Myometrial cell (primary cell): Measurements from ENCODE around the genes H4C7, H2BC10, H2BC12 and PRSS16.

- RAMPAGE, long total RNA: no peak
Measured at GRCh38 chr6:26214401-26215030, 2.0 kb downstream of the H2BC8 start.

DNA sequence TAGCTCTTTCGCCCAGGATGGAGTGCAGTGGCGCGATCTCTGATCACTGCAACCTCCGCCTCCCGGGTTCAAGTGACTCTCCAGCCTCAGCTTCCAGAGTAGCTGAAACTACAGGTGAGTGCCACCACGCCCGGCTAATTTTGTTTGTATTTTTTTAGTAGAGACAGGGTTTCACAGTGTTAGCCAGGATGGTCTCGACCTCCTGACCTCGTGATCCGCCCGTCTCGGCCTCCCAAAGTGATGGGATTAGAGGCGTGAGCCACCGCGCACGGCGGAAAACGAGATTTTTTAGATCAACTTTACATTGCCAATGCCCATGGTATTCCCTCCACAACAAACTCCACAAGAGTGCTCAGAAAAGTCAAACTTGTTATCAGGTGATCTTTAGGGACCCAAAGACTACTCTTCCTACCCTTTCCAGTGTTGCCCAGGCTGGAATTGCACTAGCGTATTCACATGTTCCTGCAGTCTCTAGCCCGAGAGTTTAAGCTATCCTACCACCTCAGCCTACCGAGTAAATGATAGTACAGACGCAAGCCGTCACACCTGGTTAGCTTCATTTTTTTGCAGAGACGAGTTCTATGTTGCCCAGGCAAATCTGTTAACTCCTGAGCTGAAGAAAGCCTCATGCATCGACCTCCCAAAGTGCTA, 1.2 kb downstream of the H2BC8 start:
- RAMPAGE, long total RNA: no peak

DNA sequence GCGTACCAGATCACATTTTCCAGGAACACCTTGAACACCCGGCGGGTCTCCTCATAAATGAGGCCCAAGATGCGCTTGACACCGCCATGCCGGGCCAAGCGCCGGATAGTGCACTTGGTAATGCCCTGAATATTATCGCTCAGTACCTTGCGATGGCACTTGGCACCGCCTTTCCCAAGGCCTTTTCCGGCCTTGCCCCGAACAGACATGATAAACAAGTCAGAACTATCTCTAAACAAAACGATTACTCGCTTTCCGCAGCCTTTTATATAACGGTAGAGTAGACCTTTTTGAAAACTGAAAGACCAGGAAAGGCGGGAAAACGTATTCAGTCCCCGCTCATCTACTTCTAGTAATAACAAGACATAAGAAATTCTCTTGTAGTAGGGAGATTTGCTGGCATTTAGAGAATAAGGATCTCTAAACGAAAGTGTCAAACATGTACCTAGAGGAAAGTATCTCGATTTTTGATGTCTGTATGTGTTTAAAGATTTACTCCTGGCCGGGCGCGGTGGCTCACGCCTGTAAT, at the start of gene H4C7:
H4C7 (minus strand) TSS at position 228 of the 529 bp plus-strand sequence.
- RAMPAGE, long total RNA: no peak

DNA sequence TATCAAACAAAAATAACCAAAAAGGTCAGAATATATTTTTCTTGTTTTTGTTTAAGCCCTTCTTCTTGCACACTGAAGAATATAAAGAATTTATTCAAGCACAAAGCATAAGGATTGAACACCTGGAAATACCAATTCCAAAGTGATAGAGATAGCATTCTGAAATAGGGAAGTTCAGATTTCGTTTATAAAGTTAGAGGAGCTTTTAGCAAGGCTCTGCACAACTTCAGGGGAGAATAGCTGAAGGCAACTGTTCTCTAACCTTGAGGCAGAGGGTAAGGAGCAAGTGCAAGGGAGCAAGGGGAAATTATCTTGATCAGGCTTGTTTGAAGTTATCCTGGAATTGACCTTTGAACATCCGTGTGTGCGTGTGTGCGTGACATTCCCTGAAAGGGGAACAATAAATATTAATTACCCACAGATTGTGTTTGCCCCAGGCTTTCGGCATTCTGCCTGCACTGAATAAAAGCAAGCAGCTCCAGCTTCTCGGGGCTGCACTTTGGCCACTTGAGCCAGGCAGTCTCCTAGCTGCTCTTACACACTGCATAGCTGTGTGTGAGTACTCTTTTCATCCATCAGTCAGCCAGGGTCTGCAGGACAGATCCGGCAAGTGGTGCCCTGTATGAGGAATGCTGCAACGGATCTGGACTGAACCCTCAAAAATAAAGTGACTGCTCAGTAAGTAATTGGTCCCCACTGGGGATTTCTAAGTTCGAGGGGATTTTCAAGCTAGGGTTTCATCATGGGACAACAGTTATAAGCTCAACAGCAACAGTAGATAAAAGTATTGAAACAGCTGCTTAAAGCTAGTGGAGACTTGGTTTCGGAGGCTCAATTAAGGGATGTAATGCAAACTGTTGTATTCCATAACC, 5.8 kb downstream of the H2BC9 start:
- RAMPAGE, long total RNA: no peak

- RAMPAGE, long total RNA: no peak
Measured at GRCh38 chr6:26272780-26273469, at the start of gene H2BC10. TSS of gene H2BC10 (plus strand) at chr6:26272931.

- RAMPAGE, long total RNA: no peak
Measured at GRCh38 chr6:26439652-26439971, 692 bp upstream of the BTN3A3 start.

- RAMPAGE, long total RNA: no peak
Measured at GRCh38 chr6:26520900-26521436, 17.2 kb upstream of the HMGN4 start.

- RAMPAGE, long total RNA: no peak
Measured at GRCh38 chr6:26537021-26538079, 816 bp upstream of the HMGN4 start.

DNA sequence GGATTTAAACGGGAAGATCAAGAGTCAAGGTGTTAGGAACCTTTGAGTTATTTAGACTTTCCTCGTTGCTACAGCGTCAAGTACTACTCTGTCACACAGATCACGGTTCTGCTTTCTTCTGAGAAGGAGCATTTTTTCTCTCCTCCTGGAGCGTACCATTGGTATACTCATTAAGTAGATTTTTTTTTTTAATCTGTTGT, 17.4 kb downstream of the HMGN4 start:
- RAMPAGE, long total RNA: no peak

GRCh38 chr6:26597643-26598109, 923 bp downstream of the ABT1 start:
- RAMPAGE, long total RNA: no peak

- RAMPAGE, long total RNA: no peak
Measured at GRCh38 chr6:26613594-26614605, 17.1 kb downstream of the ABT1 start.

GRCh38 chr6:27133716-27134208, 919 bp downstream of the H2AC11 start:
- RAMPAGE, long total RNA: no peak

- RAMPAGE, long total RNA: start-site peak on the minus strand at chr6:27146694-27146858, 82 and 3,608 reads in 2 replicates
Measured at GRCh38 chr6:27146517-27146941, at the start of gene H2BC12. TSS of gene H2BC12 (minus strand) at chr6:27146855.

DNA sequence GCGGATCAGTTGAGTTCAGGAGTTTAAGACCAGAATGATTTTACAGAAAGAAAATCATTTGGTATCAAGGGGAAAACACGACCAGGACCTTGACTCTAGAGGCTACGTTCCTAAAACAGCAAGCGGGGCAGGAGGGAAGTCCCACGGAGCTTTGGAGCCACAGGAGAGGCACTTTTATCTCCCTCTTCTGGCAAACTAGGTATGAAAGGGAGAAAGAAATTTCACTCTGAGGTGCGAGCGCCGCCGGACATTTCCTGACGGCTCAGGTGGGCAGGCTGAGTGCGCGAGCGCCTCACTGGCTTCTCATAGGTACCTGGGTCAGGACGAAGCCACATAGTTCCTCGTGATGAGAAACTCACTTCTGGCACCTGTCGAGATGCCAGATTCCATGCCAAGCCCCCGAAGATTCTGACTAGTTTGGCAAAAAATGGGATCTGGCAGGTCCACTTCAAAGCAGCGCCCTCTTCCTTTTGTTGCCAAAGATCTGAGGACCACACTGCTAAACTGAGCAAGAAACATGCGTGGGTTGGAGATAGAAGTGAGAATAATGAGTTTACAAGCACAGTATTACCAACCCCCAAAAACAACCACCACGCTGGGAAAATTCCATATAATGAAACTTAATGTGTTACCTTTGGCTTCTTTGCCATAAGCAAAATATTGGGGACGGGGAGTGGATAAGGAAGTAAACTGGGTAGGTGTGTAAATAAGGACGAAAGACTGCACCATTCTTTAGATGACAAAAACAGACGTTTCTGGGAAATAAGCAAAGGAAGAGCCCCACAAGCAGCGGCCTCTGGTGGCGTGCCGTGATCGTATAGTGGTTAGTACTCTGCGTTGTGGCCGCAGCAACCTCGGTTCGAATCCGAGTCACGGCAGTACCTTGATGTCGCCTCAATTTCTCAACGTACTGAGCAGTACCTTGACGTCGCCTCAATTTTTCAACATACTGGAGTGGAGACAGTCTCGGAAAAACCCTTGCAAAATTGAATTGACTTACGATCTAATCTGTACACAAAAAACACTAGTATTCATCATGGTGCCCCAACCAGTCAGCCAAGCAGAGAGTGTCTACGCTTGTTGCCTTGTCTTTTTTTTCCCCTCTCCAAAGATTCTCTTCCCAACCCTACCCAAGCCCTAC, 10.8 kb downstream of the H2AC12 start:
- RAMPAGE, long total RNA: no peak

DNA sequence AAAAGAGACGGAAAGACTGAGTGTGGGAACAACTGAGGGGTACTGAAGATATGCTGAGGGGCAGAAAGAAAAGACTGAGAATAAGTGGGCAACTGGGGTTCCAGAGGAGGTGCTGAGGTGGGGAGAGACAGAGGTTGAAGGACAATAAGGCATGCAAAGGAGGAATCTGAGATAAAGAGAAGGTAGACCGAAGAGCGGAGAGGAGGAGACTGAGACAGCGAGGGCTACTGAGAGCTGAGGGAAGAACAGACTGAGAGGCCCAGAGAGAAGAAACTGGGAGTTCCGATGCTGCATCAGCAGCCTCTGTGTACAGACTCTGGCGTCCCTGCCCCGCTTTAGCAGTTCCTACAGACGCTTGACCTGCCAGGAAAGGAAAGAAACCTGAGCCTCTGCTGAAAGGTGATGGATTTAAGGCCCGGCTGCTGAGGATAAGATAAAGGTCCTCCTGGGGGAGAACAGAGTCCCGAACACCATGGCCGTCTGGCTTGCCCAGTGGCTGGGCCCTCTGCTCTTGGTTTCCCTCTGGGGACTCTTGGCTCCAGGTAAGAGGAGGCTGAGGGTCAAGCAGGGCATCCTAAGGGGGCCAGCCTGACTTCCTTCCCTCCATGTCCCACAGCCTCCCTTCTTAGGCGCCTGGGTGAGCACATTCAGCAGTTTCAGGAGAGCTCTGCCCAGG, at the start of gene PRSS16:
PRSS16 (plus strand) TSS at position 436 of the 676 bp plus-strand sequence.
- RAMPAGE, long total RNA: no peak

DNA sequence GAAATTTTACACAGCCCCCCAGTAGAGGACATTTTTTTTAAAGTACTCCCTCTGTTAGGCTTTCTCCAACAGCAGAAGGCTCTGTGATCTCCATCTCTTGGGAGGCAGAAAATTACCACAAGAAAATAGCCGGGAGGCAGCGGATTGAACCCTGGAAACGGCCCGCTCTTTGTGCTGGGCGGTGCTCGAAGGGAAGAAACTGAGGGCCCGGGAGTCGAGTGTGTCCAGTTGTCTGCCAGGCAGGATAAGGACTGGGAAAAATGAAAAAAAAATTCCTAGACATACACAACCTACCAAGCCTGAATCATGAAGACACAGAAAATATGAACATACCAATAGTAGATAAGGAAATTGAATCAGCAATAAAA, 31.5 kb downstream of the POM121L2 start:
- RAMPAGE, long total RNA: no peak

DNA sequence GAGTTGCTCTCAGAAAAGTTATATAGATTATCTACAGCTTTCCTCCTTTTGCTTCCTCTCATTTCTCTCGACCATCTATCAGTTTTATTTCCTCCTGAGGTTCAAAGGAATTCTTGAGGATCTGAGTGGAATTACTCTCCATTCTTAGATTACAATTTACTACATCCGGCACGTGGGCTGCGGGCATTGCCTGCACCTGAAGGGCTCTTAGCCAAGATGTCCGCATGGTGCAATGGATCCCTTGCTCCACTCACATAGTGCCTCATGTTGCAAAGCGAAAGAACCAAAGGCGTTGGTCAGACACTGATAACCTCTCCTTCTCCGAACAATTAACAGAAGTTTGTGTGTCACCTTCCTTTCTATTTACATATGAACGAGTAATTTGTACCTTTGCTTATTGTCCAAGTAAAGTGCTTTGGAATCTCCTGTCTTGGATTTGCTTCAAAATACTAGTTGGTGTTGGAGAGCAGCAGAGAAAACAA, 13.9 kb downstream of the POM121L2 start:
- RAMPAGE, long total RNA: no peak

GRCh38 chr6:27477814-27478408, 5.0 kb upstream of the ZNF184 start:
- RAMPAGE, long total RNA: no peak

- RAMPAGE, long total RNA: no peak
Measured at GRCh38 chr6:27518643-27519749, 46.1 kb upstream of the ZNF184 start.

DNA sequence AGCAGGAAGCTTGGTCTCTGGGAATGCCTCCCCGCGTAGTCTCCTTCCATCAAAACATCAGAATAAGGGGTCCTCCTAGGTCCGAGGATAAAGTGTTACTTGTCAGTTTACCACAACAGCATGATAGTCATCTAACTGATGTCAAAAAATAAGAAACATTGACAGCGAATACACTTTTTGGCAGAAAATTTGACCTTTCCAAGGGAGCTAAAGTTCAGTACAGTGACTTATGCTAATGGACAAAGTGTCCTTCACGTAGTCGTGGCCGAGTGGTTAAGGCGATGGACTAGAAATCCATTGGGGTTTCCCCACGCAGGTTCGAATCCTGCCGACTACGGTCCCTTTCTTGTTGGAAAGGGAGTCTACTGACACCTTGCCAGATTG, 59.0 kb upstream of the ZNF184 start:
- RAMPAGE, long total RNA: no peak